Endodermal cell (in vitro differentiated cells): ENCODE measurements around a stretch of chr16.

DNA sequence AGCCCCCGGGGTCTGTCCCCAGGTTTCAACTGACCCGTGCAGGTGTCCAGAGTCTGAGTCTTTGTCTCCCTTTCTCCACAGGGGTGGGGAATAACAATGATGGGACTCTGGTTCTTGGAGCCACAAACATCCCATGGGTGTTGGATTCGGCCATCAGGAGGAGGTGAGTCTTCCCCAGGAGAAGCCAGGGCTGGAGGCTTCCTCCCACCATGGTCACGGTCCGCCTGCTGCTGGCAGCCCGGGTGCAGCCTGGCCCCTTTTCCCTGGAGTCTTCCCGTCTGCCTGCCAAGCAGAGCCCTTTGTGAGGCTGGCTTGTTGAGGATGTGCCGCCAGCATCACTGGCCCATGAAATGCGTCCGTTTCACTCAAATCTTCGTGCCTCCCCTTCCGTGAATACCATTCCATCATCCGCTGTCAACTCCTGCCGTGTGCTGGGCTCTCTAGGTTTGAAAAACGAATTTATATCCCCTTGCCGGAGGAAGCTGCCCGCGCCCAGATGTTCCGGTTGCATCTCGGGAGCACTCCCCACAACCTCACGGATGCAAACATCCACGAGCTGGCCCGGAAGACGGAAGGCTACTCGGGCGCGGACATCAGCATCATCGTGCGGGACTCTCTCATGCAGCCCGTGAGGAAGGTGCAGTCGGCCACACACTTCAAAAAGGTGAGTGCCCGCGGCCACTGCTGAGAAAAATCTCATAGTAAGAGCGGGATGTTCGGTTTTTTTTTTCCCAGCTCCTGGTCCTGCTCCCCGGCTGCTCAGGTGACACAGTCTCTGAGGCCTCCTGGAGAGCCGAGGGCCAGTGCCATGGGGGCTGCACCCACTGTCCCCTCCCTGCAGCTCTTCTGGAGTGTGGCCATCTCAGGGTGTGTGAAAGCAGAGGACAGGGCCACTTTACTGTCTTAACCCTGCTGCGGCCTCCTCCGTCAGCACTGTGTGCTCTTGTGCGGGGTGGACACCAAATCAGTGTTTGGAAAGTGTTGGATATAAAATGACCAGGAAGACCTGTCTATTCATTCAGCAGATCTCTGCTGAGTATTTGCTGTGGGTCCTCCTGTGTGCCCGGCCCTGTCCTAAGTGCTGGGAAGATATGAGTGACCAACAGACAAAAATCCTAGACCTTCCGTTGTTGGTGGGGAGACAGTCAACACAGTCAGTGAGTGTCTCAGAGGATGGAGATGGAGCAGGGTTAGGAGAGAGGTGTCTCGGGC lies 9.4 kb downstream of the PDF start:
- PRO-cap, result no peak

- PRO-cap, result no peak
Measured at GRCh38 chr16:69403973-69405000, 18.5 kb upstream of the TERF2 start.

- PRO-cap, result no peak
Measured at GRCh38 chr16:69655388-69655939, 70.9 kb downstream of the NQO1 start.

GRCh38 chr16:69693119-69694335 lies 32.8 kb downstream of the NQO1 start:
- PRO-cap, result no peak

- PRO-cap, result no peak
Measured at GRCh38 chr16:69763005-69763528, 935 bp downstream of the WWP2 start.

DNA sequence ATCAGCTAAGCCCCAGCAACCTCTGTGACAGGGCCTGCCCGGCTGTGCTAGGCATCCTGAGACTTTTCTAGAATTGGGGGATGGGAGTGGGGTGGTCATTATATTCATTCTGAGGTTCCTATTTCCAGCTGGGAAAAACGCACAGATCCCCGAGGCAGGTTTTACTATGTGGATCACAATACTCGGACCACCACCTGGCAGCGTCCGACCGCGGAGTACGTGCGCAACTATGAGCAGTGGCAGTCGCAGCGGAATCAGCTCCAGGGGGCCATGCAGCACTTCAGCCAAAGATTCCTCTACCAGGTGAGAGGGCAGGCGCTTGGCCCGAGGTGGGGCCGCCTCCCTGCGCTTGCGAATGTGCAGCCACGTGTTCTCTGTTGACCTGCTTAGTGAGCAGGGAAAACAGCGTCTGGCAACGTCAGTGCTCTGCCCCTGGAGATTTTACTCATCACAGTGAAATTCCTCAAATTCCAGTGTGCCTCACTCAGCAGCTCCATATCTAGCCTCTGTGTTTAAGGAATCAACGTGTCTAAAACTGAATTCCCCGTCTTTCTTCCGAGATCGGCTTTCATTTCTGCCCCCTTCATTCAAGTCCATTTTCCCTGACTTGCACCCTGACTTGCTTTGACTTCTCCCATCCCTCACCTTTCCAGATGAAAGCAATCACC lies 33.4 kb upstream of the CLEC18A start:
- PRO-cap, result bidirectional peak, plus-strand start at position 496 of the sequence, minus-strand start at position 217 of the sequence

- PRO-cap, result no peak
Measured at GRCh38 chr16:70026272-70026765, 75.2 kb downstream of the CLEC18A start.

- PRO-cap, result no peak
Measured at GRCh38 chr16:70064575-70065411, 49.3 kb upstream of the PDPR start.

DNA sequence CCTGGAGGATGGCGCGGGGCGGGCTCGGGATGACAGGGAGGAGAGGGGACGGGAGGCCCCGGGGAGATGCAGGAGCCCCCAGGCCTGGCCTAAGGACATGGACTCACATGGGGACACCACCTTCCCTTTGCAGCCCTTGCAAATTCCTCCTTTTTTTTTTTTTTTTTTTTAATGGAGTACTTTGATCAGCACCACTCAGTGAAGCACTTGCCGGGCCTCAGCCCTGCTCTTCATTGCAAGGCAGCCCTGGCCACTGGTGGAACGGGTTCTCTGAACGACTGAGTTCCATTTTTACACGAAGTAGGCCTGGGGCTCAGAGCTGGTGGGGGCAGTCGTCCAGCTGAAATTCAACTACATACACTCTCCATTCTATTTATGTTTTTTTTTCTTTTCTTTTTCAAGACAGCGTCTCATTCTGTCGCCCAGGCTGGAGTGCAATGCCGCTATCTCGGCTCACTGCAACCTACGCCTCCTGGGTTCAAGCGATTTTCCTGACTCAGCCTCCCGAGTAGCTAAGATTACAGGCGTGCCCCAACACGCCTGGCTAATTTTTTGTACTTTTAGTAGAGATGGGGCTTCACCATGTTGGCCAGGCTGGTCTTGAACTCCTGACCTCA lies 35.3 kb downstream of the DDX19A start:
- PRO-cap, result no peak

DNA sequence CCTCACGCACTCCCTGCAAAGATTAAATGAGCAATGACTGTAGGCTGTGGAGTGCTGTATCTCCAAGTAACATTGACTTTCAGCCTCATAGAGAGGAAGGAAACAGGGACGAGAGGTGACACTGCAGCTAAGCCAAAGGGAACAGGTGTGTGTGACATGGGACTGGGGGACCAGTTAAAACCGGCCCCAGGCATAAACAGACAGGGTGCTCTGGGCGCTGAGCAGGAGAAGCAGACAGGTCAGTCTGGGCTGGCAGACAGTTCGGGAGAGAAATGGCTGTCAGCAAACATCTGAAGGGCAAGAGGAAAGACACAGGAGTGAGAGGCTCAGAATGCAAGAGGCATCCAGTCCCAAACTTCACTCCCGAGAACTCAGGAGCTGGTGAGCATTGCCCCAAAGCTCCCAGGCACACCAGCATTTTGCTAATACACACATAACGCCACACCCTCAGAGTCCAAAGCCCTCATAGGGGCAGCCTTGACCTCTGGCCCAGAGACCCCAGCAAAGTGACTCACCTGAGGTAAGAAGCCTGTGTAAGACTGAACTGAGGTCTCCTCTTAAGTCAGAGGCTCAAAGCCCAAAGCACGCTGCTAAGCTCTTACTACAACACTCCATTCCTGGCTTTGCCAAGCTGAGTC lies 16.6 kb downstream of the ST3GAL2 start:
- PRO-cap, result no peak

GRCh38 chr16:70433245-70433892 lies 5.5 kb downstream of the ST3GAL2 start:
- PRO-cap, result no peak

GRCh38 chr16:70436678-70437484 lies 2.0 kb downstream of the ST3GAL2 start:
- PRO-cap, result unidirectional peak, plus-strand start at chr16:70437378

DNA sequence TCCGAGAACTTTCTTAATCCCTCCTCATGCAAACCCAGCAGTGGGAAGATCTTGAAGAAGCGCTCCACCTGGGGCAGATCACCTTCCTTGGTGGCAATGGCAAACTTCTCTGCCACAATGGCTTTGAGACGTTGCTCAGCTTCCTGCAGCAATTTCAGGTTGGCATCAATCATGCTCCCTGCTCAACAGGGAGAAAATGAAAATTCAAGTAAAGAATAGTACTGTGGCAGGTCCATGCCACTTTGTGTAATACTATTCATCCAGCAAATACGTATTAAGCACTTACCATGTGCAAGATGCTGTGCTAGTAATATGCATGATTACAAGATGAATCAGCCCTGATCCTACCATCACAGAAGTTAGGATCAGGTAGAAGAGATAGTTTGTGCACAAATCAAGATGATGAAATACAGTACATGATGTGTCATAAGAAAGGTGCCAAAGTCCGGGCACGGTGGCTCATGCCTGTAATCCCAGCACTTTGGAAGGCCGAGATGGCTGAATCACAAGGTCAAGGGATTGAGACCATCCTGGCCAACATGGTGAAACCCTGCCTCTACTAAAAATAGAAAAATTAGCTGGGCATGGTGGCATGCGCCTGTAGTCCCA lies 11.0 kb downstream of the COG4 start:
- PRO-cap, result no peak

- PRO-cap, result unidirectional peak, minus-strand start at chr16:70603030
Measured at GRCh38 chr16:70602916-70603115, 43.5 kb upstream of the IL34 start.

- PRO-cap, result no peak
Measured at GRCh38 chr16:70661006-70662297, 15.1 kb downstream of the IL34 start.

DNA sequence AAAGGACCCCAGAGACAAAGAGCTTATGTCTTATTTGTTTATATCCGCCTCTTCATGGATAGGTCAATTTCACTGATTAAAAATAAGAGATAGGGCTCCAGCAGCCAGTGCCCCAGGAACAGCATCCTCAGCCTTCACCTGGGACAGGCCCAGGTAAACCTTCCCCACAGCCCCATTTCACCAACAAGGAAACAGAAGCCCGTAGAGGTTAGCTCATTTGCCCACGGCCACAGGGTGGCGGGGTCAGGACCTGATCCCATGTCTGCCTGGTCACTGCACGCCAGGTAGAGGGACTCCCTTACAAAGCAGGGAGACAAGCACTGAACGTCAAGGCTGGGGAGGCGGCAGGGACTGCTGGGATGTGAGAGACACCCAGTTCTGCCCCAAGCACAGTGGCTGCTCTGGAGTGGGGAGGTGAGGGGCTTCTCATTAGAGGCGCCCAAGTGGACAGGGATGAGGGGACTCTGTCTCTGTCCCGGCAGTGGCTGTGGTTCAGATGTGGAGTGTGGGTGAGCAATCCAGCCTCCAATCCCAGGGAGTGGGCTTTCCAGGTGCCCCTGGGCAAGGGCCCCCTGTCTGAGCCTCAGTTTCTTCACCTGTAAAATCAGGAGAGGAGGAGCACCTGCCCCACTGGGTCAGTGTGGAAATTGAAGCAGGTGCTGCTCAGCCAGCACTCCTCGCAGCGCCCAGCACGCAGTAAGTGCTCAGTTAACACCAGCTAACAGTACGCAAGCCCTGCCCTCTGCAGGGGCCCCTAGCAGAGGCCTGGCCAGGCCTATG lies 3.0 kb downstream of the MTSS2 start:
- PRO-cap, result no peak

- PRO-cap, result no peak
Measured at GRCh38 chr16:70683973-70684919, 1.6 kb downstream of the MTSS2 start.

GRCh38 chr16:70710678-70712054 lies 25.3 kb upstream of the MTSS2 start:
- PRO-cap, result no peak

DNA sequence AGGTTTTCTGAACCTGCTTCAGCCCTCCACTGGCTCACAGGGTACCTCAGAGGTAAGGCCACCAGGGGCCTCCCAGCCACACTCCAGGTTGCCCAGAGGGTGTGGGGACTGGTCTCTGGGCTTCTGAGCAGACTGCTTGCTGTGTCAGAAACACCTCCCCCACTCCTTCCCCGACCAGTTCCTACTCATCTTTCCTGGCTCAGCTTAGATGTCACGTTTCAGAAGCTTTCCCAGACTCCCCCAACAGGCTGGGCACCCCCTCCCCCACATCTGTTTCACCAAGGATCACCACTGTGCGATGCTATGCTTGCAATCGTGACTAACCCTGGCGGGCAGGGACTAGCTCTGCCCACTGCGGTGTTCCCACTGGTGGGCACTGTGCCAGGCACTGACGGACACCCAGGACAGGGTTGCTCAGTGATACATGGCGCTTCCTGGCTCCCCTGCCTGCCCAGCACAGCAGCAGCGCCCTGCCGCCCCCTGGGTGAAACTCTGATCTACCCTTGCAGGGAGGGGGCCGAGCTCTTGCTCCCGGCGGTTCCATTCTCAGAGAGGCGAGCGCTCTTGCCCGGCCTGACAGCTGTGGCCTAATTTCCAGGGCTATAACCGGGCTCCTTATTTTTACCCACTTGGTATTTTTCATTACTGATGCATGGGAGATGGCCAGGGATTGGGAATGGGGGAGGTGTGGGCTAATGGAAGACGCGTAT lies 29.4 kb upstream of the MTSS2 start:
- PRO-cap, result no peak

DNA sequence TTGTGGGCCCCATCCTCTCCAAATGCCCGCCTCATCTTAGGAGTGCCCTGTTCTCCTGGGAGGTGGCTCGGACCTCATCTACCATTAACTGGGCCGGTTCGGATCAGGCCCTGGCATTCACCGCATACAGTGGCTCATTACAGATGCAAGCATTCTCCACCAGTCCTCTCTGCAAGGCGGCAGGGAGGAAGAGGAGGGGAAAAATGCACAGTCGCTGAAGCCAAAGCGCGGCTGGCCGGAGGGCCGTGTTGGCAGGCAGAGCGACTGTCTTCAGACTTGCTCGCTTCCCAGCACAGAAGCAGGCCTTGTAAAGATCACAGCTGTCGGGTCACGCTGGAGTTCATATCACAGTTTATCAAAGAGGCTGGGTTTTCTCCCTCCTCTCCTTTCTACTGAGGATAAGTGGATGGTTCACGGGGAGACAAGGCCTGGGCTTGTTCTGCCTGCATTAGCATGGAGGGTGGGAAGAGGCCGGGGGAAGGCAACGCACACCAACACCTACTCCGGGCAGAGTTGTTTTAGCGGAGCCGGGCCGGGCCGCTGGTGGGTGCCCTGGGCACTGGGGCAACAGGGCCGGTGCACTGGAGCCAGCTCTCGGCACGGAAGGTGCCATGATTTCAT lies 40.0 kb upstream of the MTSS2 start:
- PRO-cap, result no peak